Mammary epithelial cell (primary cell): ENCODE results near the gene GGCX.

DNA sequence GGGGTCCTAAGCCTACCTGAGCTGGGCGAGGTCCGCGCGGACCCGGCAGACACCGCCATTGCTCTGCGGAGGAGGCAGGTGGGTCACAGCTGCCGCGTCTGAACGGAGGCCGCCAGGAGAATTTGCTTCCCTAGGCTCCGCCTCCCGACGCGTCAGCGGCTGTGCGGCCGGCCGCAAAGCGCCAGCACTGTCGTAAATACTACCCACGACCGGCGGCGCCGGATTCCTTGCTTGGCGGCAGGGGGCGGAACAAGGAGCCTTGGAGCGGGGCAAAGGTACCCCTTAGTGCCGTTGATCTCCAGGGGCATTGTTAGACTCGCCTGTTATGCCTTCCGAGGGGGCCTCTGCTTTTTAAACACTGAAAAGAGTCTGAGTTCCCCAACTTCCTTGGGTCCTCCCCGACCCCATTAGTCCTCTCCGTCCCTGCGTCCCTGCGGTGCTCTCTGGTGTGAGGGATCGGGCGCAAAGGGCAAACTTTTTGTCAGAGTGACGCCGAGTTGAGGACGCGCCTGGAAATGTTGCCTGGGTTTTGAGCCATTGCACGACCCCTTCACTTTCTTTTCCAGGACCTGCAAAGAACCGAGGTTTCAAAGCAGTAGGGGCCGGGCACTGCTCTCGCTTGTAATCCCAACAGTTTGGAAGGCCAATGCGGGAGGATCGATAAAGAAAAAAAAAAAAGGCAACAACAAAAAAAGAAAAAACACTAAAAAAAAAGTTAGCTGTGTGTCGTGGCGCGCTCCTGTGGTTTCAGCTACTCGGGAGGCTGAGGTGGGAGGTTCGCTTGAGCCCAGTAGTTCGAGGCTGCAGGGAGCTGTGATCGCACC, at the start of gene GGCX:
Gene GGCX, minus strand, starts transcription at position 124 of the 824 bp plus-strand sequence.
- CAGE, long polyA plus RNA, result no peak
- RRBS, result 2% methylated on average over 5 of the region's 55 CpGs

- CAGE, long polyA plus RNA, result no peak
- RRBS, result no CpG with 5 or more reads among the region's 10 CpGs
Measured at GRCh38 chr2:85584824-85585707, 835 bp downstream of the VAMP5 start.

DNA sequence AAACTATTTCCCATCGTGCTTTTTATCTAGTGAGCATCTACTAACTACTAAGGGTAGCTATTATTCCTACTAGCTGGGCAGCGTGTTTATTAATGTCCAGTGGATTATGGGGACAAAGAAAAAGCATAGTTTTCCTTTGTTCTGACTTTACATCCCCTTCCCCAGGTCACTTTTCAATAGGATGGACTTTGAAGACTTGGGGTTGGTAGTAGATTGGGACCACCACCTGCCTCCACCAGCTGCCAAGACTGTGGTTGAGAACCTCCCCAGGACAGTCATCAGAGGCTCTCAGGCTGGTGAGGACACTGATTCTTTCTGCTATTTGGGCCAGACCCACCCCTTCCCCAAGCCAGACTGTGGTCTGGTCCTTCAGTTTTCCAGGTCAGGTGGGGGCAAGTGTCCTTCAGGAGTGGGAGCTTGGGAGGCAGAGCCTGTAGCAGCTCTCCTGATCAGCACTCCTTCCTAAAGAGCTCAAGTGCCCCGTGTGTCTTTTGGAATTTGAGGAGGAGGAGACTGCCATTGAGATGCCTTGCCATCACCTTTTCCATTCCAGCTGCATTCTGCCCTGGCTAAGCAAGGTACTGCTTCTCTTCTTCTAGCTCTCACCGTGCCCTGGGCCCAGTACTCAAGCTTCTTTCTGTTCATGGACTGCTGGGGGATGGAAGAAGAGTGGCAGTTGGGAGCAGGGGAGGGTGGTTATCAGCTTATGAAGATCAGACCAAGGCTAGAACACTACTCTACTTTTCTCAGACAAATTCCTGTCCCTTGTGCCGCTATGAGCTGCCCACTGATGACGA, 1.0 kb downstream of the RNF181 start:
- CAGE, long polyA plus RNA, result no peak
- RRBS, result no CpG with 5 or more reads among the region's 6 CpGs

- CAGE, long polyA plus RNA, result no peak
- RRBS, result no CpG with 5 or more reads among the region's 6 CpGs
Measured at GRCh38 chr2:85681171-85681951, 12.8 kb upstream of the GNLY start.

DNA sequence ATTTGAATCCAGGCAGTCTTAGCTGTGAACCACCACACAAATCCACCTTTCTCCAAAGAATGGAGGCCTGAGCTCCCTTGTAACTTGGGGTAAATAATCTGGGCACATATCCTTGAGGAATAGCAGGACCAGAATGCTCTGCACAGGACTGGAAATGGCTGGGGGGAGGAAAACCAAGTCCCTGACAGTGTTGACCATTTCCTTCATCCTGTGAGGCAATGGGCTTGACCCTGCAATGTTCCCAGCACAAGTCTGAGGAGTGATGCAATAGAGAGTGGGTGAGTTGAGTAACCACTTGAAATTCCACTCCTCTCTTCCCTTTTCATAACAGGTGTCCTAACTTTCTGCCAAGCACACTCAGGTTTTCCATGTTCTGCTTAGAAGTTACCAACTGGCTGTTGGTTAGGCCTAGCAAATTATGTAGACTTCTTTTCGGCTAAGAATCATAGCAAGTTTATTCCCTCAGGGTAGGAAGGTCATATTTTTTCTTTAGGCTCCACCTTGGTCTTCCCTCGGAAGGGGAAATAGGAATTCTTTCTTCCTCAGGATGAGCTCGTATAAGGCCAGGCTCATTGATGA, 11.4 kb downstream of the GNLY start:
- CAGE, long polyA plus RNA, result no peak
- RRBS, result no CpG with 5 or more reads among the region's 3 CpGs

- CAGE, long polyA plus RNA, result no peak
- RRBS, result 2% methylated on average over 3 of the region's 17 CpGs
Measured at GRCh38 chr2:85755391-85756014, 1.7 kb downstream of the ATOH8 start.

DNA sequence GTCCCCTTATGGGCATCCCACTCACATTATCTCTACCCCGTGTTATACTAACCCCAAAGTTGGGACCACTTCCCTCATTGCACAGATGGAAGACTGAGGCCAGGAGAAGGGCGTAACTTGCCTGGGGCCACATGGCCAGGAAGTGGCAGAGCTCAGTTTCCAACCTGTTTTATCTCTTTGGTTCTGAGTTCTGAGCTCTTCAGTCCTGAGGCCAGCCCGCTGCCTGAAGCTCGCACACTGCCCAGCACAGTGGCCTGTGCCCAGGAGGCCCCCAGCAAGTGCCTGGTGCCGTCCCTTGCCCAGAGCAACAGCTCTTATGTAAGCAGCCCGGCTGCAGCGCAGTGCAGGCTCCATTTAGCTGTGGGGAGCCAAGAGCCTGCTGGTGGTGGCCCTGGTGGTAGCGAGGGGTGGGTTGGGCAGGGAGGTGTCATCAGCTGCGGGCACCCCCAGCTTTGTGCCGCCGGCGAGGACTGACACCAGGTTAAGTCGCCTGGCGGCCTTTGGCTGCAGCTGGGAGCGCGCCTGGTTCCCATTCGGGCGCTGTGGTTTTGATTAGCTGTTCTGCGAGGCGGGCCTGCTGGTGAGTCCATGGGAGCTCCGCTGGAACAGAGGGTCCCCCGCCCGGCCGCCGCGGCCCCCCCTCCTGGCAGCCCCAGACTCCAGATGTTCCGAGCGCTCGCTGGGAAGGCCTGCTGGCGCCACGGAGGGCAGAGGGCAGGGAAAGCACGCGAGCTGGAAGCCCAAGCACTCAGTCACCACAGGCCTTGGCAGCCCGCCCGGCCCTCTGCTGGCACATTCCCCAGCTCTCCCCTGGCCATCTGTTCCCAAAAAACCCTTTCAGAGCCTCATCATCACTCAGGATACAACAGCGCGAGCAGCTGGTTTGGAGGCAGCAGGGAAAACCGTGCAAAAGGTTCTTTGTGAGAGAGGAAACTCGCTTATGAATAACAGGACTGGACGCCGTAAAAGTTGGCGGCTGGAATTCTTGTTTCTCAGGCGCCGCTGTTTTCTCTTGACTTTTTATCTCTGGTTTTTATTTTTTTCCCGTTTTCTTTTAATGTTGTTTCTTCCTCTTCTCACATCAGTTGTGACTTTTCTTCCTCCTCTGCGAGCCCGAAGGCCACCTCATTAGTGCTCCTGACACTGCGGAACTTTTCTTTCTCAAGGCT, 18.4 kb downstream of the ATOH8 start:
- CAGE, long polyA plus RNA, result no peak
- RRBS, result no CpG with 5 or more reads among the region's 48 CpGs

- CAGE, long polyA plus RNA, result no peak
- RRBS, result no CpG with 5 or more reads among the region's 24 CpGs
Measured at GRCh38 chr2:85936222-85937126, 47.7 kb upstream of the ST3GAL5 start.

- CAGE, long polyA plus RNA, result no peak
- RRBS, result no CpG with 5 or more reads among the region's 11 CpGs
Measured at GRCh38 chr2:85954831-85955730, 66.3 kb upstream of the ST3GAL5 start.

GRCh38 chr2:86017708-86018323, 87.9 kb downstream of the POLR1A start:
- CAGE, long polyA plus RNA, result no peak
- RRBS, result 38% methylated on average over 4 of the region's 16 CpGs

DNA sequence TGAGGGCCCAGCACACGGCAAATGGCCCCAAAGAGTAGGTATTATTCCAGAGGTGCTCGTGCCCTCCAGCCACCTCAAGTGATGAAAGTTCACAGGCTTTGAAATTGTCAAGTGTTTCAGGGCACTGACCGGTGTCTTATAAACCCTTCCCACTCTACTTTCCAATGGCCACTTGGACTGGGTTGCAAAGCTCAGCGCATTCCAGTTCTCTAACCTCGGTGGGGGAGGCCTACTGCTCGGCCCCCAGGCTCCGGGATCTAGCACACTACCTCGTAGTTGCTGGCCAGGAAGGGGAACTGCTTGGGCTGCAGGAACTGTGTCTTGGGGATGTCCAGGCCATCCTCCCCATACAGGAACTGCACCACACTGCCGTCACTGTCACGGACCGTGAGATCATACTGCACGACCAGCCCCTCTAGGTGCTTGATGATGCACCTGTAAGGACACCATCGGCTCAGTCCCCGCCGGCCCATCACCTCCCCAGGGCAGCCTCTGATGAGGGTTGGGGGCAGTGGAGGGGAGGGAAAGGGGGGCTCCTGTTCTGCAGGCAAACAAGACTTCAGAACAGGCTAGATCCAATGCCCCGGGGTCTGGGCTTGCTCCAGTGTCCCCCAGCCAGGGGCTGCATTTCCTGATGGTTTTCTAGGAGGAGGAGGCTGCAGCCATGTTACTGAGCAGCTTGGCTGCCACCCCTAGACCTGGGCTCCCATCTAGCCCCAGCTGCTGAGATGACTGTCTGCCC, 61.6 kb downstream of the POLR1A start:
- CAGE, long polyA plus RNA, result no peak
- RRBS, result 100% methylated on average over 1 of the region's 16 CpGs

DNA sequence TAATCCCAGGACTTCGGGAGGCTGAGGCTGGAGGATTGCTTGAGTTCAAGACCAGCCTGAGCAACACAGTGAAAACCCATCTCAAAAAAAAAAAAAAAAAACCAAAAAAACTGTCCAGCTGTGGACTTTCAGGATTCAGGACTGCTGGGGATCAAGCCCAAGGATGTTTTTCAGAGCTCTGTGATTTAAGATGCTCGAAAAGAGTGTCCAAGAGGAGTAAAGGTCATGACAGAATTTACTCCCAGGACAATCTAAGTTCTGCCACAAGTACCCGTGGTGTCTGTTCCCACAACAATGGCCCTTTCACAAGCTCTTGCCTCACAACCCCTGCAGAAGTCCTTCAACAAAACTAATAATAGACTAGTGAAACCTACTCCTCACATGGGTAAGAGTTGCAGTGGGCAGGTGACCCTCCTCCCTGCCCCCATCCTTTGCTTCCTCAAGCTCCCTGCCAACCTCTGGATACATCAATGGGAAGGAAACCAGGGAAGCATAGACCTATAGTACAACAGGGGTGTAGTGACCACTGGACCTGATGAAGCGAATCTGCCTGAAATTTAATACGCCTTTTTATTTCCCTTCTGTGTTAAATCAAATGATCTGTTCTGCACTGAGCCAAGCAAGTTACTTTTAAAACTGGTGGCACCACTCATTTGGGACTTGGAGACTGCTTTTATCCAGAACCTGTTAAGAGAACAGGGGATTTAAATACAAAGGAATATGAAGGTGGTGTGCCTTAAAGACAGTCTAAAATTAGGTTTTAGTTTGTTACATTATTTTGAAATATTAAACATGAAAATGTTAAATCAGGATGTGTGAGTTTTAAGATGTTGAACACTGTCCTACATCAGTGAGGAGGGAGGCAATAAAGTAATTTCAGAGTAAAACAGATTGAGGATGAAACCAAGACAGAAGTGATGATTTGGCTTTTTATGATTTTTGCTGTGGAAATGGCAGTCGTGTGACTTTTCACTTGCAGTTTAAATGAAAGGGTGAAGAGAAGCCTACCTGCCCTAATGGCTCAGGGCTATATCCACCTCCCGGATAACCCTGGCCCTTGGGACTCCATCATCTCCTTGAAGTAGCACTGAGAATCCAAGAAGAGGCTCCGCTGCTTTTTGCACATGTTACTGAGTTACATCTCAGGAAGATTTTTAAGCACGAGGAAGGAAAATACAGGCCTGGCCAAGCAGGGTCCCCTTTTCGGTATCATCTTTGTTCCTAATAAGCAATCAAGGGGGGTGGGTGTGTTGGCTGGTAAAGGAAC, 35.2 kb downstream of the PTCD3 start:
- CAGE, long polyA plus RNA, result no peak
- RRBS, result no CpG with 5 or more reads among the region's 10 CpGs

- CAGE, long polyA plus RNA, result no peak
- RRBS, result no CpG with 5 or more reads among the region's 11 CpGs
Measured at GRCh38 chr2:86215301-86216338, 16.4 kb downstream of the MRPL35 start.

DNA sequence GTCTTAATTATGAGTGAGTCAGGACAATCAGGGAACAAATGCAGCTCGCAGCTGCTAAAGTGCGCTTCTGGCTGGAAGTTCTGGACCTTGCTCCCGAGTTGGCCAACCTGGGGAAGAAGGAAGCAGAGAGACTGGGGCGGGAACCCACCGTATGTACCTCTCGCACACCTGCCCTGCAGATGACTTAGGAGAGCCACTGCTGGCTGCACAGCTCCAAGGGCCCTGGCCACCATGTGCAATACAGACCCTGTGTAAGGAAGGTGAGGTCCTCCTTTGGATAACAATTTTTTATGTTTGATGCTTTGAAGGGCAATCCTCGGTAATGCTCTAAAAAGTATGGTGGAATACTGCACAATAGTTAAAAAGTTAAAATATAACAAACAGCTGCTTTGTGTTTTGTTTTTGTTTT, 42.3 kb downstream of the REEP1 start:
- CAGE, long polyA plus RNA, result no peak
- RRBS, result no CpG with 5 or more reads among the region's 7 CpGs

DNA sequence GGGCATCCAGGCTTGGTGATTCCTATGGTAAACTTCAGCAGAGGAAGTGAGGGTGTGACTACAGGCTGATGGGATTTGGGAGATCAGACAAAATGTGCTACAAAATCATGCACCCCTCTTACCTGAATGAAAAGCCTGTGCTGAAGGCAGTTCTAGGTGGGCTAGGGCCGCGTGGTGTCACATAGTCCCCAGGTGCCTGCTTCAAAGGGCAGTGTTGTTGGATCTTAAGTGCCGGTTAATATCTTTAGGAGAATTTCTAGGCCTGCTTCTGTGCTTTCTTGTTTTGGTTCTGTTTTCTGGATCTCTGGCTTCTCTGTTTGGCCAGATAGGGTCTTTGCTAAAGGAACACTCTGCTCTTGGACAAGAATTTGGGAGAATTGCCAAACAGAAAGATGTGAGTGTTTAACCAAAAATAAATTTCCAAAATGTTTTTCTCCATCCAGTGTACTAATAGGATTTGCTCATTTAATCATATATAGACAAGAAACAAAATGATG, 41.8 kb downstream of the KDM3A start:
- CAGE, long polyA plus RNA, result no peak
- RRBS, result no CpG with 5 or more reads among the region's 3 CpGs

DNA sequence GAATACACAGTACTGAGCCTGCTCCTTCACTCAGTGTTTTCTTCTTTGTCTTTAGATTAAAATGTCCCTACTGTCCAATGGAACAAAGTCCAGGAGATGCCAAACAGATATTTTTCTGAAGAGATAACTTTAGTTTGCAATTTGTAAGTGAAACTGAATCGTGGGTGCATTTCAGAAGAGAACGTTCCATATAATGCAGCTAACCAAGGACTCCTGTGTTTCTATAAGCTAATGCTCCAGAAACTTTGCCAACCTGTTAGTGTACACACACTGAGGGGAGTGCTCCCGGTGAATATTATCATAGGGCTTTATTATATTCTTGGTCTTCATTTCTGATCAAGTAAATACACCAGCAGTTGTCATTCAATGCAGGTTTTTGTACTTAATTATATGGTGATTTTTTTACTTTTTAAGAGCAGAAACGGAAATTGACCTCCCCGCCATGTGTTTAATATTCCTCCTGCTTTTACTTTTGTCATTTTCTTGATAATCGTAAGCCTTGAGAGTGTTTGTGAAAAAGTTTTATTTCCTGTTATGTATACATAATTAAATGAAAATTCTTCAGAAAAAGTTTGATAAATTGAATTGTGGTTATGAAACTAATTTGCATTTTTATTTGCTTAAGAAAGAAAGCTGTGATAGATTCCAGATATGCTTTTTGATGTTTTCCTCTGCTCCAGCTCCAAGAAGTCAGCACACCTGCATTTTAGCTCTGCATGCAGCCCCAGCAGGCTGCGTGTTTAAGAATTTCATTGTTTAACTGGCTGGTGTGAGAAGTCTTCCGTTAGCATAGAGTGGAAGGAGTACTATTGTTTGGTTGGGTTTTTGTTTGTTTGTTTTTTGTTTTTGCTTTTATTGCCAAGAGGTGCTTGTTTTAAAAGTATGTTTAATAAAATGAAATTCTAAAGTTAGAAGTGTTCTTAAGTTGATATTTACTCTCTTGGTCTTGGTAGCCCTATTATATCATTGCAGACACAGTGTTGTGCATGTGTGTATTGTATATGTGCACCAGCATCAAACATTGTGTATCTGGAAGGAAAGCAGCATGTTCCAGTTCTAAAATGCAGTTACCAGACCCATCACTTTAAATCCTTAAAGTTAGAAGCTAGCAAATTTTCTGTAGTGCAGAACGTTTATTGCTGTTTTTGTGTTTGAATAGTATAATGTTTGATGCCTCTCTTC, 17.0 kb downstream of the CD8A start:
- CAGE, long polyA plus RNA, result no peak
- RRBS, result no CpG with 5 or more reads among the region's 9 CpGs

GRCh38 chr2:87076862-87077383, 55.3 kb upstream of the PLGLB1 start:
- CAGE, long polyA plus RNA, result no peak
- RRBS, result no CpG with 5 or more reads among the region's 37 CpGs

- CAGE, long polyA plus RNA, result no peak
- RRBS, result no CpG with 5 or more reads among the region's 13 CpGs
Measured at GRCh38 chr2:87455739-87456328, 292.1 kb upstream of the PLGLB2 start.

DNA sequence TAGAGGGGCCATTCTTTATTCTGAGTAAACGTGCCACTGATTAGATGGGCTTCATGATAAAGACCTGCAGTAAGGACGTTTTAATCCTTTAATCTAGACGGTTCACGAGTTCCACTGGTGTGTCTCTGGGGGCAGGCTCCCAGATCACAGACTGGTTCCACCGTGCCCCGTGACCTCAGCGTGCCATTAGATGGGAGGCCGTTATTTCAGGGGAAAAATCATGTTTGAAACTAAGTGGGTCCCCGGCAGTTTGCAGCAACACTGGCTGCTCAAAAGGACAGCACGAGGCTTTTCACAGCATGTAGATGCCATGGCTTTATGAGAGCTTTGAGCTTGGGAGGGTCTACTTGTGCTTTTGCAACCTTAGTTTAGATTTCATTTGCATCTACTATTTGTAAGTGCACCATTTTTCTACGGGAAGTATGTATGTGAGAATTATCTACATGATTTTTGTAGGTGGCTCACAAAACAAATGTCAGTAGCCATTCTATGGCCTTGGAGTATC, 246.8 kb upstream of the PLGLB2 start:
- CAGE, long polyA plus RNA, result no peak
- RRBS, result no CpG with 5 or more reads among the region's 11 CpGs

- CAGE, long polyA plus RNA, result no peak
- RRBS, result no CpG with 5 or more reads among the region's 7 CpGs
Measured at GRCh38 chr2:87636768-87637258, 111.1 kb upstream of the PLGLB2 start.